Mesenchymal stem cell of the bone marrow (primary cell): ENCODE results near the genes ZNF674, NDUFB11, USP11 and ZNF630.

- CAGE, long polyA plus RNA, result no peak
Observed at GRCh38 chrX:44306058-44306710, 37.3 kb downstream of the EFHC2 start.

DNA sequence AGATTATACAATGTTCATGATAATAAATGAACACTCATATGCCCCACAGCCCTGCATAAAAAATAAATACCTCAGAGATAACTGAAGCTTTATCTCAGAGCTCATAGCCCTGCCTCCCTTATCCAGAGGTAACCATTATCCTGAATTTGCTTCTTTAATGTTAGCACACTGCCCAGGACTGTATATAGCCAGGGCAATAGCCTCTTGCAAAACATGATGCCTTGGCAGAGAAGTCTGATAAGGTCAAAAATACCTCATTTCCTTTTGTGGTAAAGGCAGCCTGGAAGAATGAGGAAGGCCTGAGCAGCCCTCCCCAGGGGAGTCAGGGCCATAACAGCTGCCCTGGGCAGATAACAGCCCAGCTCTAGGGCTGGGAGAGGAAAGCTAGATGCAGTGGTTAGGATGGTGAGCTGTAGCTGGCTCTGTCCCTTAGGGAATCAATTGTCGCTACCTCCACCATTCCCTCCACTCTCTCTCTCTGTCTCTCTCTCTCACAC is 29.3 kb downstream of the EFHC2 start:
- CAGE, long polyA plus RNA, result no peak

GRCh38 chrX:44891353-44892001 is 18.5 kb downstream of the KDM6A start:
- CAGE, long polyA plus RNA, result no peak

GRCh38 chrX:45763355-45764029 is 562.8 kb upstream of the DIPK2B start:
- CAGE, long polyA plus RNA, result no peak

DNA sequence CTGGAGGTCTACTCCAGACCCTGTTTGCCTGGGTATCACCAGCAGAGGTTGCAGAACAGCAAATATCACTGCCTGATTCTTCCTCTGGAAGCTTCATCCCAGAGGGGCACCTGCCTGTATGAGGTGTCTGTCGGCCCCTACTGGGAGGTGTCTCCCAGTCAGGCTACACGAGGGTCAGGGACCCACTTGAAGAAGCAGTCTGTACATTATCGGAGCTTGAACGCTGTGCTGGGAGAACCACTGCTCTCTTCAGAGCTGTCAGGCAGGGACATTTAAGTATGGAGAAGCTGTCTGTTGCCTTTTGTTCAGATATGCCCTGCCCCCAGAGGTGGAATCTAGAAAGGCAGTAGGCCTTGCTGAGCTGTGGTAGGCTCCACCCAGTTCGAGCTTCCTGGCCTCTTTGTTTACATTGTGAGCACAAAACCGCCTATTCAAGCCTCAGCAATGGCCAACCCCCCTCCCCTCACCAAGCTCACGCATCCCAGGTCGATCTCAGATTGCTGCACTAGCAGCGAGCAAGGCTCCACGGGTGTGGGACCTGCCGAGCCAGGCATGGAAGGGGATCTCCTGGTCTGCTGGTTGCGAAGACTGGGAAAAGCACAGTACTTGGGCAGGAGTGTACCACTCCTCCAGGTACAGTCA is 38.7 kb downstream of the KRBOX4 start:
- CAGE, long polyA plus RNA, result no peak

DNA sequence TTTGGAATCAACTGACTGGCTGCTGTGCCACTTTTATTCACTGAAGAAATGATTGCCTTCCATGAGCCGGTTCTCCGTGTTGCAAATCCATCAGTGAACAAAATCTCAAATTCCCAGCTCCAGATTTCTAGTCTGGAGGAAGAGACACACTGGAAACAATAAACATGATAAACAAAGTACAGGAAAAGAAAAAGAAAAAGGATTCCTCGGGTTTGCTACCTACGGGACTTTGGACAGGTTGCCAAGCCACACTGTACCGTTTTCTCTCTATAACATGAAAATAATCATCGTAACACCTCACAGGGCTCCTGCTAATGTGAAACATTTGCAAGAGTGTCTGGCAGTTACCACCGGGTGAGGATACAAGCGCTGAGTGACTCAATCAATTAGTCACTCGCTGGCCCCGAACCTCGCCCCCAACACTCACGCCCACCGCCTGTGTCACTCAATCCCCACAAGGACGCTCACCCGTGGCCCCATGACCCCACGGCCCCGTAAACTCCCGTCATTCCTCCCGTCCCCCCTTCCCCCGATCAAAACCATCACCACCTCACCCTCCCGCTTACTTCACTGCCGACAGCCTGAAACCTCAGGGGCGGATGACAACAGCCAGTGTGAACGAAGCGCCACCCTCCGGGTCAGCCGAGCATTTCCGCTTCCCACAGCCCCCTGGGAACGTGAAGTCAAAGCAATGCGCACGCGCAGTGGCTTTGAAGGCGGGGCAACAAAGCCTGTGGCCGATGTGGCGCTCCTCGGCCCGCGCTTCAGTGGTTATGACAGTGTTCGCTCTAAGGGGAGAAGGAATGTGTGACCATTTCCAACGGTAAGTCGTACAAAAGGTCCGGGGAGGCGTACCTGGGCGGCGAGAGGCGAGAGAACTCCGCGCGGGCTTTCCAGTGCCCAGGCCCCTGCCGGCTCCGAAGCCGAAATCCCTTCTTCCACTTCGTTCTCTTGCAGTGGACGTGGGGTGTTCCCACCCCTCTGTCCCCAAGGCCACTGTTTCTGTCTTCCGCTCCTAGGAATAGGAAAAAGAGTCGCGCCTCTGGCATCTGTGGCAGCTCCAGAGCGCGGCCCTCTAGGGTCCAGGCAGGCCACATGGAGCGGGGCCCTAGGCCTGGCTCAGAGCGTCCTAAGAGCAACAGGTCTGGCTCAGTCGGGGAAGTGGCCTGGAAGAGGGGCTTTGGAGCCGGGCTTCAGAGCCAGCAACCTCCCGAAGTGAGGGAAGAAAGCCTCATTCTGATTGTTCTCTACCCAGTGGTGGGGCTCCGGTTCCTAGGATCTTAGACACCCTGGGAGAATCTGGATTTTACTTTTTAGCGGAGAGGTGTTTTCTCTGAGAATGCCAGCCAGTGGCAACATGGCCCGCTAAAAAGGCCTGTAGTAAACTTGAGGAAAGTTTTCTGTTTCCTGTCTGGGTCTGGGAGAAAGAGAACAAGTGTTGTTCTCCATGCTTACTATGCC is at the start of gene ZNF674:
TSS of gene ZNF674 (minus strand) at position 617 of the 1,461 bp plus-strand sequence.
- CAGE, long polyA plus RNA, result no peak

- CAGE, long polyA plus RNA, result no peak
Observed at GRCh38 chrX:46626714-46626919, 53.1 kb downstream of the CHST7 start.

DNA sequence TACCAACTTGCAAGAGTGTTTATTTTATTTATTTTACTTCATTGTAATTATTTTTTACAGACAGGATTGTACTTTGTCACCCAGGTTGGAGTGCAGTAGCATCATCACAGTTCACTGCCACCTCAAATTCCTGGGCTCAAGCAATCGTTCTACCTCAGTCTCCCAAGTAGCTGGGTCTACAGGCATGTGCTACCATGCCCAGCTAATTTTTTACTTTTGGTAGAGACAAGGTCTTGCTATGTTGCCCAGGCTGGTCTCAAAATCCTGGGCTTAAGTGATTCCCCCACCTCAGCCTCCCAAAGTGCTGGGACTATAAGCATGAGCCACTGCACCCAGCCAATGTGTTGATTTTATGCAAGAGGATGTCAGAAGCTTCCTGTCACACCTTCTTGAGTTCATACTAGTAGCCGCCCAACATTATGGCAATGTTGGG is 19.1 kb upstream of the RP2 start:
- CAGE, long polyA plus RNA, result no peak

GRCh38 chrX:46967336-46967883 is 55.2 kb downstream of the JADE3 start:
- CAGE, long polyA plus RNA, result no peak

- CAGE, long polyA plus RNA, result no peak
Observed at GRCh38 chrX:47144578-47144958, at the start of gene NDUFB11. TSS of gene NDUFB11 (minus strand) at chrX:47144702.

GRCh38 chrX:47202137-47202807 is 8.6 kb downstream of the UBA1 start:
- CAGE, long polyA plus RNA, result no peak

DNA sequence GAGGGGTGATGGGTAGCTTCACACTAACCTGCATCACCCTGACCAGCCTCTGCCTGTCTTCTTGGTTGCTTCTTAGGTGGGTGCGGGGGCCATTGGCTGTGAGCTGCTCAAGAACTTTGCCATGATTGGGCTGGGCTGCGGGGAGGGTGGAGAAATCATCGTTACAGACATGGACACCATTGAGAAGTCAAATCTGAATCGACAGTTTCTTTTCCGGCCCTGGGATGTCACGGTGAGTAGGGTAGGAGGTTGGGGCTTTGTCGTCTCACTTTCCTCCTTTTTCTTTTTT is 9.8 kb downstream of the UBA1 start:
- CAGE, long polyA plus RNA, result no peak

DNA sequence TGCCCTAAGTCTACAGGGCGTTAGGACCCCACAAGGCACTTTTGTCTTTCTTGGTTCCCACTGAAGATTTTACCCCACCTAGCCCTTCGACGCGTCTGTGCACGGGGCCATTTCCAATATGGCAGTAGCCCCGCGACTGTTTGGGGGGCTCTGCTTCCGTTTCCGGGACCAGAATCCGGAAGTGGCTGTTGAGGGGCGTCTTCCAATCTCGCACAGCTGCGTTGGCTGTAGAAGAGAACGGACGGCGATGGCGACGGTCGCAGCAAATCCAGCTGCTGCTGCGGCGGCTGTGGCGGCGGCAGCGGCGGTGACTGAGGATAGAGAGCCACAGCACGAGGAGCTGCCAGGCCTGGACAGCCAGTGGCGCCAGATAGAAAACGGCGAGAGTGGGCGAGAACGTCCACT is at the start of gene USP11:
TSS of gene USP11 (plus strand) at position 213 of the 405 bp plus-strand sequence.
- CAGE, long polyA plus RNA, result no peak

- CAGE, long polyA plus RNA, result no peak
Observed at GRCh38 chrX:48020830-48022121, 14.5 kb downstream of the SPACA5 start.

GRCh38 chrX:48070864-48072208 is at the start of gene ZNF630:
TSS of gene ZNF630 (minus strand) at chrX:48071640.
- CAGE, long polyA plus RNA, result no peak

GRCh38 chrX:48509262-48509952 is 615 bp downstream of the PORCN start:
- CAGE, long polyA plus RNA, result no peak

GRCh38 chrX:48515786-48516412 is 5.7 kb upstream of the EBP start:
- CAGE, long polyA plus RNA, result no peak

DNA sequence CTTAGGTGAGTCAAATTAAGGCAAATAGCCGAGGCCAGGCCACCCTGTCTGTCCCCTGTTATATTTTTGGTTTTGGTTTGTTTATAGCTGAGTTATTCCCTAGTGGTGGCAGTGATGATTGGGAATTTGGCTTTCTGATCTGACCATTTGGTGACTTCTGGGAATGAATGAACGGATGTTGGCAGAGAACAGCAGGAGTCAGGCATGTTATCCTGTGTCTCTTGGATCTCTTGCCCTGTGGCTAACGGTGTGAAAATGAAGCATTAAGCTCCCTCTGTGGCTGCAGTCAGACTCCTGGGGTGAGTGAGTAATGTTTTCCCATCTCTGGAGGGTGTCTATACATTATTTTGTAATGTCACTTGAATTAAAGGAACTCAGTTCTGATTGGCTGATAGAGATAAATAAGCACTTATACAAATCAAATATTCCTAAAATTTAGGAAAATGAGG is 20.6 kb downstream of the WDR13 start:
- CAGE, long polyA plus RNA, result no peak

DNA sequence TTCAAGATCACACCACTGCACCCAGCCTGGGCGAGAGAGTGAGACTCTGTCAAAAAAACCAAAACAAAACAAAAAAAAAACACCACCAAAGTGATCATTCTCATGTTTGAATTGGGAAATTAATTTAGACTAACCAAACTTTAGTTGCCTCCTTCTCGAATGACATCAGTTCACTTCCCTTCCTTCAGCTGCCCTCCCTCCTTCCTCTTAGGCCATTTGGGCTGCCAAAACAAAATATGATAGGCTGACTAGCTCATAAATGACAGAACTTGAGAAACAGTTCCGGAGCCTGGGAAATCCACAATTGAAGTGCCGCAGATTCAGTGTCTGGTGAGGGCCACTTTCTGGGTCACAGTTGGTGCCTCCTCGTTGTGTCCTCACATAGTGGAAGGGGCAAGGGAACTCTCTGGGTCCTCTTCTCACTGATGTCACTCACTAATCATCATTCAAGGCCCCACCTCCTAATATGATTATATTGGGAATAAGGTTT is 16.1 kb upstream of the WAS start:
- CAGE, long polyA plus RNA, result no peak

- CAGE, long polyA plus RNA, result no peak
Observed at GRCh38 chrX:48676516-48677505, 6.8 kb upstream of the WAS start.